ENCODE measurements around the genes METTL15, MPPED2 and PRRG4.

DNA sequence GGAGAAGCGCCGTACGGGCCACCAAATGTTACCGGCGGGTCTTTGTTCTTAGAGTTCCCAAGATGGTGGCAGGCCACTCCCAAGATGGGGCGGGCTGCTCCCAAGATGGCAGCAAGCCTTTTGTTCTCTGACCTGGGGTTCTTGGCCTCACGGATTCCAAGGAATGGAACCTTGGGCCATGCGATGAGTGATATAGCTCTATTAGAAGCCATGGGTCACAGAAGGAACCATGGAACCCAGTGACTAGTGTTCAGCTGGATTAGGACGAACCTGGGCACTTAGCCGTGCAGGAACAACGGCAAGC, 25.0 kb upstream of the MUC15 start:
- PRO-cap = no peak
- RRBS = 96% methylated on average over 4 of the region's 11 CpGs

- PRO-cap = bidirectional peak, plus-strand start at chr11:27234397, minus-strand start at chr11:27234286
- RRBS = no CpG with 5 or more reads among the region's 16 CpGs
Measured at GRCh38 chr11:27233515-27234703, 129.1 kb downstream of the CCDC34 start.

DNA sequence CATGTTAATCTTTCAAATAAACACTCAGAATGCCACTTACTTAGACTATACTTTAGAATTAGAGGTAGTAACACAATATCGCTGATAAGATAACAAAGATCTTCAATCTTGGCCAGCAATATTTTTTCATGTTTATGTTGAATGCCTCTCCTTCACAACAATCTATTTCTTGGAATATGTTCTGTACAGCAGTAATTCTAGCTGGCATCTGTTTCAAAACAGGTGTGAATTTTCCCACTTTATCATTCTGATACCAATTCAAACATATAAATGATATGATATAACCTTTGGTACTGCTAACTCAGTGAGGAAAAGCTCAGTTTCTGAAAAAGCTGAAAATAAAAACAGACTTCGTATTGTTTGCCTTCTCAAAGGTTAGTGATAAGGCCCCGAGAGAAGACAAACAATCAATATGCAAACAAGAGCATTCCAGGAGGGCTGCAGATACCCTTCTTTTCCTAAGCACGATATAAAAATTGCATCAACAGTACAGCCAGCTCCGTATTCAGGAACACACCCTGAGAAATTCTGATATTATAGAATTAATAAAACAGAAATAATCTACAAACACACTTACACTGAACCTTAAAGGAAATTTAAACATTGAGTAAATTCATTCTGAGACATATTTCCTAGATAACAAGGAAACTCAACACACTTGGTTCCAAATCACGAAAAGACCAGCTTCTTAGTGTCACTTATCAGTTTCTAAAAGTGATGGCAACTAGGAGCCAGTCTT, 11.2 kb upstream of the CCDC34 start:
- PRO-cap = no peak
- RRBS = no CpG with 5 or more reads among the region's 6 CpGs

GRCh38 chr11:27455141-27455737, 17.4 kb downstream of the LGR4 start:
- PRO-cap = no peak
- RRBS = no CpG with 5 or more reads among the region's 4 CpGs

GRCh38 chr11:27467941-27468958, 4.3 kb downstream of the LGR4 start:
- PRO-cap = no peak
- RRBS = no CpG with 5 or more reads among the region's 6 CpGs

- PRO-cap = no peak
- RRBS = no CpG with 5 or more reads among the region's 8 CpGs
Measured at GRCh38 chr11:27468959-27469507, 3.6 kb downstream of the LGR4 start.

DNA sequence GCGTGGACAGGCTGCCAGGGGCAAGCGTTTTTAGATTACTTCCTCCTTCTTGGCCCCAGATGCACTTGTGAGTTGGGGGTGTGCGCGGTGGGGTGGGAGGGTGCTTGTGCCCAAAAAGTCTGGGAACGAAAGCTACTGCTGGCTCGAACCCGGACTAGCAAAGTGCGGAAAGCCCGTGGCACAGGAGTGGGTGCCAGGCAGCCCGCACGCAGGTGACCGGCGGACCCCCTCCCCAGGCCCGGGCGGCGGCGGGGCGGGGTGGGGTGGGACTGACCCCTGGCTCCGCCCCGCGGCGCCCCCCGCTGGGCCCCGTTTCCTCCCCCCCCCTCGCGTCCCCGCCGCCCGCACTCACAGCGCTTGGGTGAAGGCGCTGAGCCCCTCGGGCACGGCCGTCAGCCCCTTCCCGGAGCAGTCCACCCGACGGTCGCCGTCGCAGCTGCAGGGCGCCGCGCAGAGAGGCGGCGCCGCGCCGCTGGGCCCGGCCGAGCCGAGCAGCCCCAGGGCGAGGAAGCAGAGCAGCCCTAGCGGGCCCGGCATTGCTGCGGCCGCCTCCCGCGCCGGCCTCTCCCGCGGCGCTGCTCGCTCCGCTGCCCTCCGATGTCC, 723 bp downstream of the LGR4 start:
- PRO-cap = bidirectional peak, plus-strand start at position 351 of the sequence, minus-strand start at position 214 of the sequence
- RRBS = 3% methylated on average over 32 of the region's 65 CpGs

- PRO-cap = no peak
- RRBS = no CpG with 5 or more reads among the region's 11 CpGs
Measured at GRCh38 chr11:27489411-27490150, 17.0 kb downstream of the LIN7C start.

- PRO-cap = bidirectional peak, plus-strand start at chr11:28108443, minus-strand start at chr11:28108156
- RRBS = 8% methylated on average over 2 of the region's 33 CpGs
Measured at GRCh38 chr11:28108007-28108623, at the start of gene METTL15. METTL15 (plus strand) TSS chr11:28108388.

GRCh38 chr11:29119523-29120816, 896.9 kb downstream of the KCNA4 start:
- PRO-cap = no peak
- RRBS = no CpG with 5 or more reads among the region's 12 CpGs

- PRO-cap = no peak
- RRBS = no CpG with 5 or more reads among the region's 3 CpGs
Measured at GRCh38 chr11:29159885-29160433, 856.9 kb downstream of the KCNA4 start.

- PRO-cap = no peak
- RRBS = 3% methylated on average over 25 of the region's 56 CpGs
Measured at GRCh38 chr11:30586182-30587047, at the start of gene MPPED2. MPPED2 (minus strand) TSS chr11:30586353.

DNA sequence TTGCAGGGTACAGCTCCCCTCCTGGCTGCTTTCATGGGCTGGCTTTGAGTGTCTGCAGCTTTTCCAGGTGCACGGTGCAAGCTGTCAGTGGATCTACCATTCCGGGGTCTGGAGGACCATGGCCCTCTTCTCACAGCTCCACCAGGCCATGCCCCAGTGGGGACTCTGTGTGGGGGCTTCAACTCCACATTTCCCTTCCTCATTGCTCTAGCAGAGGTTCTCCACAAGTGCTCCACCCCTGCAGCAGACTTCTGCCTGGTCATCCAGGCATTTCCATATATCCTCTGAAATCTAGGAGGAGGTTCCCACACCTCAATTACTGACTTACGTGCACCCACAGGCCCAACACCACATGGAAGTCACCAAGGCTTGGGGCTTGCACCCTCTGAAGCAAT, 15.5 kb downstream of the IMMP1L start:
- PRO-cap = no peak
- RRBS = no CpG with 5 or more reads among the region's 3 CpGs

GRCh38 chr11:31686732-31687234, 124.3 kb downstream of the PAX6 start:
- PRO-cap = no peak
- RRBS = no CpG with 5 or more reads among the region's 2 CpGs

GRCh38 chr11:31725854-31726532, 85.1 kb downstream of the PAX6 start:
- PRO-cap = no peak
- RRBS = no CpG with 5 or more reads among the region's 4 CpGs

- PRO-cap = no peak
- RRBS = 89% methylated on average over 8 of the region's 35 CpGs
Measured at GRCh38 chr11:31806066-31806487, 5.0 kb downstream of the PAX6 start.

- PRO-cap = no peak
- RRBS = no CpG with 5 or more reads among the region's 4 CpGs
Measured at GRCh38 chr11:31956129-31956563, 134.7 kb upstream of the RCN1 start.

DNA sequence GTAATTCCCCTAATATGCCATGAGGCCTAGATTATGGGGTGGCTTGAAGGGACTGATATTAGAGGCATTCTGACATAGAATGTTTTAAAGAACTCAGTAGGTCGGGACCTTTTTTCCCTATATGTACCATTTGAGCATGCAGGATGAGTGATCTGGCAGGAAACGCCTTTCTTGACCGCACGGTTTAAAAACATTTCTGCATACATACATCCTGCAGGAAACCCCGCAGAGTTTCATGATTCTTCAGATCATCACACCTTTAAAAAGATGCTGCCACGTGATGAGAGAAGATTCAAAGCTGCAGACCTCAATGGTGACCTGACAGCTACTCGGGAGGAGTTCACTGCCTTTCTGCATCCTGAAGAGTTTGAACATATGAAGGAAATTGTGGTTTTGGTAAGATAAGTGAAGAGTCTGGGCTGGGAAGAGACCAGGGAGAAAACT, 7.3 kb downstream of the RCN1 start:
- PRO-cap = no peak
- RRBS = no CpG with 5 or more reads among the region's 7 CpGs

GRCh38 chr11:32829471-32830212, at the start of gene PRRG4:
PRRG4 (plus strand) TSS chr11:32829927.
- PRO-cap = bidirectional peak, plus-strand start at chr11:32829789, minus-strand start at chr11:32829754
- RRBS = 3% methylated on average over 38 of the region's 69 CpGs

GRCh38 chr11:32931952-32932671, 39.5 kb downstream of the QSER1 start:
- PRO-cap = no peak
- RRBS = no CpG with 5 or more reads among the region's 8 CpGs